Vermiform appendix (tissue), 1 donor: Measurements from ENCODE around the gene FGF22.

DNA sequence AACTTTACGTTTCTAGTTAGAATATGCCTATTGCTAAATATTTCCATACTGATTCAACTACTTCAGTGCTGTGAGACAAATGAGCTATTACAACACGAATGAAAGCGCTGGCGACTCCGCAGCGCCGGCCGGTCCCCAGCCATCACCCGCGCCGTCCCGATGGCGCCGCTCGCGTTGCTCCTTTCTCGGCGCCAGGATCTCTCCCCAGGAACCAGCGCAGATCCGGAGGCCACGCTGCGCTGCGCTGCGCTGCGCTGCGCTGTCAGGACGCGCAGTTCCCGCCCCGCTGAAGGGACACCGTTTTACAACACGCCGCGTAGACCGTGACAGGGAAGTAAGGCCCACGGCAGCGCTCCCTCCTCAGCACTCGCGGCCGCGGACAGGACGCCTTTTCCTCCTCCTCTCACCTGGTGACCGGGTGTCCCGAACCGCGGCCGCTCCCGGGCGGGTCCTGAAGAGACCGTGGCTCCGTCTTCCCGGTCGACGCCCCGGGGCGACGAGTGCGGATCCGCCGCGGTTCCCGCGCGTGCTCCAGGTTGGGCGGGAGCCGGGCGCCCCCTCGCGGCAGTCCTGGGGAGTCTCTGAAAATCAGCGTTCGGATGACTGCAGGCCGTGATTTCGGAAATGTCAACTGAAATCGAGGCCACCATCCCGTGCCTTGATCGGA, 24.1 kb downstream of the PLPP2 start:
- PRO-cap, result no peak

- PRO-cap, result no peak
Measured at GRCh38 chr19:334035-334638, 10.5 kb downstream of the MIER2 start.

DNA sequence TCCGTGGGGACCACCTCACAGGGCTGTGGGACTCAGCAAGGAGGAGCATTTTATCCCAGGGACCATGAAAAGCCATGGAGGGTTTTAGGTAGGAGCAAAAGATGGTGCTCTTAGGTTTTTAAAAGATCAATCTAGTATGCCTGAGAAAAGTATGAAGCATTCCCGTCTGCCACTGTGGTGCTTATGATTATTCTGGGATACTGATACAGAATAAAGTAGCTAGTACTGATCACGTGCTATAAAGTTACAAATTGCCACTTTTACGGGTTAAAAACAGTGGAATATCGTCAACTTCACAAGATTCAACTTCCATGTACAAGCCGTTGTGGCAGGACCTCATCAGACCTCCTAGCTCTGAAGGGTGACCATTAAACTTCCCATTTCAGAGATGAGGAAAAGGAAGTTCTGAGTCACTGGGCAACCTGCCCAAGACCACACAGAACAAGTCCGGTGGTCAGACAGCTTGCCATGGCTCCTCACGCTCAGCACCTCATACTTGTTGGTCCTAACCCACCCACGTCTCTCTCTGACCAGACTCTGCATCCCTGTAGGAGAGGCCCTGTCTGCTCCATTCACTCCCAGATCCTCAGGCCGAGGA, 2.0 kb downstream of the MIER2 start:
- PRO-cap, result bidirectional peak, plus-strand start at position 457 of the sequence, minus-strand start at position 341 of the sequence

GRCh38 chr19:401848-402393, 7.0 kb downstream of the C2CD4C start:
- PRO-cap, result no peak

- PRO-cap, result unidirectional peak, minus-strand start at chr19:552709
Measured at GRCh38 chr19:552475-552992, 8.7 kb downstream of the GZMM start.

- PRO-cap, result no peak
Measured at GRCh38 chr19:571653-572051, 744 bp upstream of the BSG start.

GRCh38 chr19:617052-617410, 16.3 kb downstream of the POLRMT start:
- PRO-cap, result no peak

- PRO-cap, result bidirectional peak, plus-strand start at chr19:639879, minus-strand start at chr19:639578
Measured at GRCh38 chr19:639401-640237, at the start of gene FGF22. Gene FGF22 (plus strand): TSS chr19:639879.

DNA sequence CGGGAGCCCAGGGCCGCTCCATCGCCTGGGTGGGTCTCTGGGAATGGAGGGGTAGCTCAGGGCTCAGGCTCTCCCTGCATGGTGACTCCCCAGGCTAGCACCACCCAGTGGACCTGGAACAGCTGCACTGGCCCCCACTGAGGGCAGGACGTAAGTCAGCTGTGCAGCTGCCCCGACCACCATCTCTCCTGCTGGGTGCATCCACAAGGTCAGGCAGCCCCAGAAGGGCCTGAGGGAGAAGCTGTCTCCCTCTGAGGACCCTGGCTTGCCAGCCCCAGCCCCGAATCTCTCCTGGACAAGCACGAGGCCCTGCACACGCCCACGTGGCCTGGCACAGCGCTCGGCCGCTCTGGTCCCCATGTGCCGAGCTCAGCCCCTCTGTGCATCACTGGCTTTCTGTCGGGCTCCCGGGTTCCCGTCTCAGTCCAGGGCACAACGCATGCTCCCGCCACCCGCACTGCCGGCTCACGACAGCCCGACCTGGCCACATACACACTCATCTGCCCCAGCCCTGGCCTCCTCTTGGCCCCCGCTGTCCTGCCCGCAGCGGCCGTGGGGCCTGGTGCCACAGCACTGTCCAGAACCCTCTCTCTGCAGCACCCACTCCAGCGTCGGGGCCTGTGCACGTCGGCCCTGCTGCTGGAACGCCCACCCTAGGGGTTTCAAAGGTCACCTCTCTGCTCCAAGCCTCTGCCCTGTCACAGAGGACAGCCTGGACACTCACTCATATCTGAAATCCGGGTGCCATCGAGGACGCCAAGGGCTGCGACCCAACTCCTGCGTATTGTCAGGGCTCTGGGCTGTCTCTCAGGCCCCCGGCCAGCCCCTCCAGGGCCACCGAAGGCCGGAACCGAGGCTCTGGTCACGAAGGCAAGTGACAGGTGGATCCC, 5.8 kb downstream of the RNF126 start:
- PRO-cap, result no peak

GRCh38 chr19:710023-710742, 1.4 kb downstream of the PALM start:
- PRO-cap, result no peak

GRCh38 chr19:748022-748586, 2.8 kb upstream of the MISP start:
- PRO-cap, result bidirectional peak, plus-strand start at chr19:748412, minus-strand start at chr19:748294

GRCh38 chr19:781082-781449, 16.2 kb upstream of the PTBP1 start:
- PRO-cap, result no peak

DNA sequence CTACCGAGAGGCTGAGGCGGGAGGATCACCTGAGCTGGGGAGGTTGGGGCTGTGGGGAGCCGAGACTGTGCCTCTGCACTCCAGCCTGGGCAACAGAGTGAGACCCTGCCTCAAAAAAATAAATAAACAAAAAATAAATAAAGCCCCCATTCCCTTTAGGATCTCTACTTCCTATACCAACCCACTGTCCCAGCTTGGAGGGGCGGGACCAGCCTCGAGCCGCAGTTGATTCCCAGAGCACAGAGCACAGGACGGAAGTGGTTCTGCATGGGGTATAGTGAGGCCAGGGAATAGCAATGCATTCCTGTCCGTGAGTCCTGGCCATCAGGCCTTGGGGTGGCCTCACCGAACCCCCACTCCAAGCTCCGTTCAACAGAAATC, 4.9 kb upstream of the PTBP1 start:
- PRO-cap, result no peak

- PRO-cap, result unidirectional peak, minus-strand start at chr19:798789
Measured at GRCh38 chr19:798080-799060, 1.1 kb downstream of the PTBP1 start.

GRCh38 chr19:804776-805300, 7.6 kb downstream of the PTBP1 start:
- PRO-cap, result no peak

GRCh38 chr19:806317-807426, 9.4 kb downstream of the PTBP1 start:
- PRO-cap, result unidirectional peak, minus-strand start at chr19:806595

DNA sequence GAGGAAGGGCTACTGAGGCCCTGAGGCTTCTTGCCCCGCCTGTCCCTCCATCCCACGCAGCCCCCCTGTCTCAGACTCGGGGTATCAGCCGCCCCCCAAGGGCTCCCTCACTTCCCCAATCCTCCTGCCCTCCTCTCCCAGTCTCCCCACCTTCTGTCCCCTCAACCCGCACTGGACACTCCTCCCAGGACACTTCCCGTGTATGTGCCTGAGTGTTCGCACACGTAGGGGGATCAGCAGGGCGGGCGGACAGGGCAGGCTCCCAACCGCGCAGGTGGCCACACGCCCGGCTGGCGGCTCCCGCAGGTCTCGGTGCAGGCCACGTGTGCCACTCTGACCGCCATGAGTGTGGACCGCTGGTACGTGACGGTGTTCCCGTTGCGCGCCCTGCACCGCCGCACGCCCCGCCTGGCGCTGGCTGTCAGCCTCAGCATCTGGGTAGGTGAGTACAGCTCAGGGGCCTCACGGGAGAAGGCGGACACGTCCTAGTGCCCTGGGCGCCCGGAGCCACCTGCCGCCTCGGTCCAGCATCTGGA, 2.1 kb downstream of the KISS1R start:
- PRO-cap, result no peak

DNA sequence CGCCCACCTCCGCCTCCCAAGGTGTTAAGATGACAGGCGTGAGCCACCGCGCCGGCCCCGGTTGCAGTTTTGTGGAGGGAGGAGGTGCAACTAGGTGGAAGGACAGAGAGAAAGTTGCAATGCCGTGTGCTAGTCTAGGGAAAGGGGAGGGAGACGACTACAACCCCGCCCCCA, 1.3 kb upstream of the ARID3A start:
- PRO-cap, result no peak

DNA sequence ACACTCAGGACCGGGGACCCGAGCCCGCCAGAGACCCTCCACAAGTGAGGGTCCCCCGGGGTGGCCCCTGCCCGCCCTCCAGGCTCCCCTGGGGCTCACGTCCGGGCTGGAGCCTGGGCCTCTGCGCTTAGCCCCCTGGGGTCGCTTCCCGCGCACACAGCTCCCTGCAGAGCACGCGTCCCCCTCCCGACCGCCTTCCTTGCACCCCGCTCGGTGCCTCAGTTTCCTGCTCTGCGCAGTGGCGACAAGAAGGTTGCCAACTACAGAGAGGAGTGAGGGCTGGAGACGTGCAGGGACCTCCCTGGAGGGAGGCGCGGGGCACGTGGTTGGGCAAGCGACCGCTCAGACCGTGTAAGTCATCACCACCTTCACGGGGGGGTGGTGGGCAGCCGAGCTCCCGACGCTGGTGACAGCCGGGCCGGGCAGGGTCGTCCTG, 1.0 kb upstream of the ARID3A start:
- PRO-cap, result no peak

GRCh38 chr19:966432-966960, 17.6 kb upstream of the WDR18 start:
- PRO-cap, result no peak